ENCODE results near the genes UBTF, FZD2, MEIOC and GJC1.

DNA sequence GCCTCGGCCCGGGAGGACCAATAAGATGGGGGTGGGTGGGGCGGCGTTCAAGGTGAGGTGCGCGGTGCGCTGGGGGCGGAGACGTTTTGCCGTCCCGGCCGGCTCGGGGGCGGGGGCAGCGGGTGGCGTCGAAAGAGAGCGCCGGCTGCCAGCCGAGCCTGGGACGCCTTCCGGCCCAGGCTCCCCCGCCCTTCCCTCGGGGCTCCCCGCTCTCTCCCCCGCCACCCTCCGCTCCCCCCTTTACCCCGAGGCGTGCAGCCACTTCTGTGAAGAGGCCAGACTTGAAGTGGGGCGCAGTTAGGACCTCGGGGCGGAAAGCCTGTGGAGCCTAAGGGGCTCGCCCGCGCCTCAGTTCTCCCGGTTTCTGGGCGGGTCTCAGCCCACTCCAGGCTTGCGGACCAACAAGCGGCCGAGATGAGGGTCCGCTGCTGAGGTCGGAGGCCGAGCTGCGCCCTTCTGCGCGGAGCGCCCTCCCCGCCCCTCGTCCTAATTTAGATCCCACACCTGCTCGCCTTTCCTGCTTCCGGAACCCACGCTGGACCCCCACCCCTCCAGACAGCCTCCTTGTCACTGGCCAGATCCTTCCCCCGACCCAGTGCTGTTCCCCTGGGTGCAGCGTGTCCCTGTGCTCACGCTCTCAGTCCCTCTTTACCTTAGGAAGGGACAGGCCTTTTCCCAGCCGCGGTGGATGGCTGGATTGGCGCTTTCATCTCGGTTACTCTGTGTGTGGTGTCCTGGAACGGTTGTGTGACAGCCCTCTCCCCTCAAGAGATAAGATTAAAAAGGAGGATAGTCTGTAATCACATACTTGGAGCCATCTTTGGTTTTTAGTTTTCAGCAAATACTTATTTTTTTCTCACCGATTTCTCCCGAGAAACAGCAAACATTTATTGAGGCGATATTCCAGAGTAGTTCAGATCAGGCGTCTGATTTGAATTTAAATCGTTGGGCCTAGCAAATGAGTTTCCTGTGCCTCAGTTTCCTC is 849 bp upstream of the ATXN7L3 start:
- RRBS = 2% methylated on average over 17 of the region's 65 CpGs

- RRBS = 95% methylated on average over 3 of the region's 18 CpGs
Observed at GRCh38 chr17:44206022-44207073, 6.7 kb upstream of the ATXN7L3 start.

GRCh38 chr17:44215581-44216001 is 3.9 kb downstream of the UBTF start:
- RRBS = no CpG with 5 or more reads among the region's 6 CpGs

DNA sequence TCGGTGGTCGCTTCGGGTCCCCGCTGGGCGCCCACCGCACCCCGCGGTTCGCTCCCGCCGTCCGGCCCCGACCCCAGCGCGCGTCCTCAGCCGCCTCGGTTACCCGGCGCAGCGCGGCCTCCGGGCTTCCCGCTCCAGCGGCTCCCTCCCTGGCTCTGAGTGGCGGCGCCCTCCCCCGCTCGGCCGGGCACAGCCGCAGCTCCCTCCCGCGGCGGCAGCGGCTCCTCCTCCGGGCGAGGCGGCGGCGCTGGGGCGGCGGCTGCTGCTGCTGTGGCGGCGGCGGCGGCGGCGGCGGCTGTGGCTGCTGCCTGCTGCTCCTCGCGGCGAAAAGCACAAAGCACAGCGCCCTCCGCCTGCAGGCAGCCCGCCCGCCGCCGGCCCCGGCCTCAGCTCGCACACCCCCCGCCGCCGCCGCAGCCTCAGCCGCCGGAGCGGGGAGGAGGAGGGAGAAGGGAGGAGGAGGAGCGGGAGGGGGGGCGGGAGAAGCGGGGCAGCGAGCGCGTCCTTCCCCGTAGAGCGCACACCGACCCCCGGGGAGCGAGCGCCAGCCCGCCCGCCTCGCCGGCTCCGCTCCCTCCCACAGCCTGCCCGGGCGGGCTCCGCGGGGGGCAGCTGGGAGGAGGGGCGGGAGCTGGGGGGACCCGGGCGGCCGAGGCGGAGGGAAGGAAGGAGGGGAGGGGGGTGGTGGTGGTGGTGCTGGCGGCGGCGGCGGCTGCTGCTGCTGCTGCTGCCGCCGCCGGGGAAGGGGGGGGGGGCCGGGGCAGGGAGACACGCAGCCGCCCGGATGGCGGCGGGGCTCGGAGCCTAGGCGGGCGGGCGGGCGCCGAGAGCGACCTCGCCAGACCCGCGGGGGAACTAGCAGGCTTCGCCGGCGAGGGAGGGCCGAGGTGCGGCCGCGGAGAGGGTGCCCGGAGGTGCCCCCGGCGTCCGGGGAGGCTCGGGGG is at the start of gene UBTF:
Gene UBTF (minus strand): TSS at position 334 of the 944 bp plus-strand sequence.
- RRBS = 1% methylated on average over 70 of the region's 128 CpGs

- RRBS = 2% methylated on average over 20 of the region's 42 CpGs
Observed at GRCh38 chr17:44222022-44222926, 2.8 kb upstream of the UBTF start.

- RRBS = no CpG with 5 or more reads among the region's 13 CpGs
Observed at GRCh38 chr17:44369568-44369977, 5.9 kb upstream of the FAM171A2 start.

- RRBS = no CpG with 5 or more reads among the region's 2 CpGs
Observed at GRCh38 chr17:44461748-44461947, 41.6 kb downstream of the GPATCH8 start.

GRCh38 chr17:44556966-44557659 is at the start of gene FZD2:
TSS of gene FZD2 (plus strand) at chr17:44557484.
- RRBS = 2% methylated on average over 27 of the region's 52 CpGs

GRCh38 chr17:44655916-44656613 is at the start of gene MEIOC:
TSS of gene MEIOC (plus strand) at chr17:44656468.
- RRBS = 97% methylated on average over 15 of the region's 55 CpGs

- RRBS = no CpG with 5 or more reads among the region's 45 CpGs
Observed at GRCh38 chr17:44774746-44775487, 16.1 kb downstream of the ADAM11 start.

DNA sequence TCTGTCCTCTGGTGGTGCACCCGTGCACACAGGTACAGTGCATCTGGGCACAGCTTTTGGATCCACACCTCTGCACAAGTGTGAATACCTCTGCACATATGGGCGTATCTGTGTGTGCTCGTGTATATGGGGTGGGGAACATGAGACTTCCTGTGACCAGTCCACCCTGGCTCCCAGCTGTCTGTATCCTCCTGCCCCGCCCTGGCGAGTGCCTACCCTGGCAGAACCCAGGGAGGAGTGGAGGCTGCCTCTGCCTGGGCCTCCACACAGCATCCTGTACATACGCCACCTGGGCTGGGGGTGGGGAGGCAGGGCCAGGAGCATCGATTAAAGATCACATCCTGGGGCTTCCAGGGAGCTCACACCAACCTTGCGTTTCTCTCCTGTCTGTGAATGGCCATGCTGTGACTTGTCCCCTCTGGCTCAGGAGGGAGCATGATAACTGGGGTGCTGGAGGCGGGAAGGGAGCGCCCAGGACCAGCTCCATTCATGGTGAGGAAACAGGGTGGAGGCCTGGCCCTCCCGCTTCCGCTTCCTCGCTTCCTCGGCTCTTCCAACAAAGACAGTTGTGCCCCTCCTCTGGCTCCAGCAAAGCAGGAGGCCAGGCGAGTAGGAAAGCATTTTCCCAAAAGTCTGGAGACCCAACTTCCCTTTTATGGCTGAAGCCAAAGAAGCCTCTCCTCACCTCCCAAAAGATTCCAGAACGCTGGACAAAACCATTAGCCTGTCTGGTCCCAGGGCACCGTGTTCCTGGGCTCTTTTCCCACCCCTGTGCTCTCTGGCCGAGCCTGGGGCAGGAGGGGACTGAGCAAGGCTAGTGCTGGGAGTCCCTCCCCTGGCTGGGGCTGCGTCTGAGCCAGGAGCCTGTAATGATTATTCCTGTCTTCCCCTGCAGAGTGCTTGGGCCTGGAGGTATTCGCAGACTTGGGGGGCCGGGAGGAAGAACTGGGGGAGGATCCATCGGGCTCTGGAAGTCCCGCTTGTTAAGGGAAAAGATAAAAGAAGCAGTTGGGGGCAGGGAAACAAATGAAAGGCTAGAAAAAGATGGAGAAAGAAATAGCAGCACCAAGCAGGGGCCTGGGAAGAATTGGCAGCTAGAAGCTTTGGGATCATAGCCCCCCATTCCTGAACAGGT is 23.1 kb downstream of the ADAM11 start:
- RRBS = no CpG with 5 or more reads among the region's 23 CpGs

DNA sequence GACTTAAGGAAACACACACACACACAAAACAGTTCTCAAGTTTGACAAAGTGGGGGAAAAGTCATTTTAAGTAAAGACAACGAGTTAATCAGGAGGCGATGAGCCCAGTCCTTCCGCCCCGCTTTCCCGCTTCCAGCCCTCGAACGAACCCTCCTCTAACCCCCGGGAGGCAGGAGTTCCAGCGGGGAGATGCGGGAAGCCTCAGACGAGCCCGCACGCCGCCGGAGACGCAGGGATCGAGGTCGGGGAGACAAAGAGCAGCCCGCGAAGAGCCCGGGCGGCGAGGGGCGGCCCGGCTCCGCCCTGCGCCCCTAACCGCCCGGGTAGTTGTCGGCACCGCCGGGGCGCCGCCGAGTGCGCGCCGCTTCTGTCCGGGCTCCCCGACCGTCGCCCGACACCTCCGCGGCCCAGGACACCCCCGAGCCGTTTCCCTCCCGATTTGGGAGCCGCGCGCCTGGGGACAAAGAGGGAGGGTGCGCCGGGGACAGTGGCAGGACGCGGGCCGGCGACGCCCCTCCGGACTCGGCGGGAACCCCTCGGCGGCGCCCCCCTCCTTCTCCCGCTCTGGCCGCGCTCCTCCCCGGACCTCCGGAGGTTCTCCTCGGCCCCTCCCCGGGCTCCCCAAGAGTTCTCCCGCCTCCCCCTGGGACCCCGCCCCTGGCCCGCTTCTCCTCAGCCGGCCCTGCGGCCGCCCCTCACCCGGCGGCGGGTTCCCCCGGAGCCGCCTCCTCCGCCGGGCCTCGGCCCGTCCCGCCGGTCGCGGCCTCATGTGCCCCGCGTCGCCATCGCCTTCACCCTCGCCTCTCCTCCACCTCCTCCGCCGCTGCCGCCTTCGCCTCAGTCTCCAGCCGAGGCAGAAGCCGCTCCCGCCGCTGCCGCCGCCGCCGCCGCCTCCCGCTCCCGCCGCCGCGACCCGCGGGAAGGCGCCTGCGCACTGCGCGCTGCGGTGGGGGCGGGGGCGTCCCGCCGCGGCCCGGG is at the start of gene GJC1:
Gene GJC1 (minus strand): TSS at position 925 of the 978 bp plus-strand sequence.
- RRBS = 1% methylated on average over 25 of the region's 126 CpGs

DNA sequence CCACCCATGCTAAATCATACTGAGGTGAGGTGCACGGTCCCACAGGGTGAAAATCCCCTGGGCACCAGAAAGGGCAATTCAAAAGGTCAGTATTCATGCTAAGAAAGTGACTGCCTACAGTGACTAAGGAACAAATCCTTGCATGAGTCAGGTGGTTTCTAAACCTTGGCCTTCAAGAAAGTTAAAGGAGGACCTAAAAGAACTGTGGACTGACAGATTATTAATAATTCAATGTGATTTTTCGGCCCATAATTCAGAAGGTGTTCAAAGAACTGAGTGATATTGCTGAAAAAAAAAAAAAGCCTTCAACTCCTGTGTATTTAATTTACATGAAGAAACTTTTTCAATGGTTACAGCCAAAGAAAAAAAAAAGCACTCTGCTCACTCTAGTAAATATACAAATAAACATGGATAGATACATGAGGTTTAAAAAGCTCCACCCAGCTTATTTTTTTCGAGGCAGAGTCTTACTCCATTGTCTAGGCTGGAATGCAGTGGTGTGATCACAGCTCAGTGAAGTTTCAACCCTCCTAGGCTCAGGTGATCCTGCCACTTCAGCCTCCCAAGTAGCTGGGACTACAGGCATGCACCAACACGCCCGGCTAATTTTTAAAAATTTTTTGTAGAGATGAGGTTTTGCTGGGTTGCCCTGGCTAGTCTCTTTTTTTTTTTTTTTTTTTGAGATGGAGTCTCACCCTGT is 4.4 kb downstream of the DCAKD start:
- RRBS = no CpG with 5 or more reads among the region's 5 CpGs

DNA sequence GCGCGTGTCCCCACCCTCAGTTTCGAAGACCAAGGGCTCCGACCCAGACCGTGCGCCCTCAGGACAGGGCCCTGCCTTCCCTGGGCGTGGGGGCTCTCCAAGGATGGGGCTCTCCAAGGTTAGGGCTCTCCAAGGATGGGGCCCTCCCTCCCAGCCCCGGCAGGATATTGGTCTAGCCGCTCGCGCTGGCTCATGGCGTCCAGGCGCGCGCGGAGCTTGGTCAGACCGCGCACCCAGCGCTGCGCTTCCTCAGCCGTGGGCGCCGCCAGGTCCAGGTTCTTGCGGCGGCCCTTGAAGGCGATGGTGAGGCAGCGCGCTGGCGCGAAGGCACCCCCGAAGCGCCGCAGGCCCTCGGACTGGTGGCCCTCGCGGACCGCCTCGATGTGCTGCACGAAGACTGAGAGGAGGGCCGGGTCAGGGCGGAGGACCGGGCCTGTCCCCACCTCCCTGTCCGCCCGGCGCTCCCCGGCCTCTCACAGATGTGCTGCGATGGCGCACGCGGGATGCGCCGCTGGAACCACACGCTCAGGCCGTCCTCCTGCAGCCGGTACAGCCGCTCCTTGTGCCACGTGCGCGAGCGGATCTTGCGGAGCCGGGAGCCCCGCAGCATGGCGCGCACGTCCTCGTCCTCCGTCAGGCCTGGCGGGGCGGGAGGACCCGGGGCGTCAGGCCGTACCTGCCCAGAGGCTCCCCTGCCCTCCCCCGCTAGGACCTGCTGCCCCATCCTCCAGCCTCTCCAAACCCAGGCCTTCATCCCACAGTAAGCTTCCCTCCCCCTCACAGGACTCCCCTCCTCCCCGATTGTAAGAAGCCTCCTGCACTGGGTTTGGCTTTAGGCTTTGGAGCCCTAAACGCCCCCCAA is 11.3 kb downstream of the PLCD3 start:
- RRBS = 98% methylated on average over 19 of the region's 76 CpGs

GRCh38 chr17:45130654-45131201 is 1.6 kb downstream of the PLCD3 start:
- RRBS = no CpG with 5 or more reads among the region's 6 CpGs

- RRBS = 97% methylated on average over 1 of the region's 21 CpGs
Observed at GRCh38 chr17:45142771-45143668, 5.3 kb upstream of the HEXIM1 start.

DNA sequence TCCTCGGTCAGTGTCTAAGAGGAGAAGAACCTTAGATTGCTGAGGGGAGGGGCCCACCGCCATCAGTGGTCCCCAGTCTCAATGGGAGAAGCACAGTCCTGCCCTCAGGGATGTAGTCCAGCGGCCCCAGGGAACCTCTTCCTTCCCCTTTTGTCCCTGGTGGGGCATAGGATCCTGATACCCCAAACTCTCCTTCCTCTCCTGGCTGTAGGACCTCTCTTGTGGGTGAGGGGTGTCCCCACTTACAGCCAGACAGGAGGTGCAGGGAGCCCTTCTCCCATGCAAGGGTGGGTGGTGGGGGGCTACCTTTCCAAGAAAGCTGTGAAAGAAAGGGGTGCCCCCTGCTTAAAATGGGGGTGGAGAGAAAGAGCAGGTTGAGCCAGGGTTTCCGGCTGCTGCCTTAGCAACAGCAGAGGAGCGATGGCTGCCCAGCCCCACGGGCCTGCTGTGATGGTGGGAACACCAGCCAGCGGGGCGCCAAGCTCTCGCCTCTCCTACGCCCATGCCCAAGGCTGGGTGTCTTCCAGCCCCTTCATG is 2.8 kb downstream of the FMNL1 start:
- RRBS = no CpG with 5 or more reads among the region's 10 CpGs

- RRBS = no CpG with 5 or more reads among the region's 15 CpGs
Observed at GRCh38 chr17:45233463-45234338, 12.0 kb downstream of the FMNL1 start.

- RRBS = no CpG with 5 or more reads among the region's 22 CpGs
Observed at GRCh38 chr17:45284280-45285329, 22.7 kb upstream of the SPATA32 start.

DNA sequence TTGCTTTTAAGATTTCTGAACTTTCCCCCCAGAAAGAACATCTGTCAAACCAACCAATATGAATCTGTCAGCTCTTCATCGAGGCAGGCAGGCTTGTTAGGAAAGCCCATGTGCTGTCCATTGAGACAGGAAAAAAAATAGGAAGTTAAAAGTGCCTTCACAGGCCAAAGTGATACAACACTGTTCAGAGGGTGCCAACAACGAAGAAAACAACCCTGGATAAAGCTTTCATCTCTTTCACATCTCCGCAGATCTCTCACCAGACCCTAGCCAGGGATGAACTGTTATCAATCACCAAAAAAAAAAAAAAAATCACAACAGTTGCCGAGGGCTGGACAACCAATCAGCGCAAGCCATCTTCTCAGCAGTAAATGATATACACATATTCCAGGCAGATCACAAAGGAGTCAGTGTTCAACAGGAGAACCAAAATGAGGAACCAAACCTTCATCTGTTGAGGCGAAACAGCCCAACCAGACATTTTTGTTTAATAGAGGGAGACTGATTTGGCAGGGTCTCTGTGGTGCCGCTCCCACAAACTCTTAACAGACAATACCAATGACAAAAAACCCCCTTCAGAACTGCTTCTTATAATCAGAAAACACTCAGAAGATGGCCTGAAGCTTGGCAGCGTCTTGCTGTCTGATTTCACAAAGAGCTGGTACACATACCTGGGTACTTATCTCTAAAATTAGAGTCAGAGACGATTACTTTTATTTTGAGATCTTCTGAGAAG is 1.9 kb downstream of the MAP3K14 start:
- RRBS = no CpG with 5 or more reads among the region's 9 CpGs